Pericardium (tissue), 1 donor: ENCODE results near the gene ABHD15.

DNA sequence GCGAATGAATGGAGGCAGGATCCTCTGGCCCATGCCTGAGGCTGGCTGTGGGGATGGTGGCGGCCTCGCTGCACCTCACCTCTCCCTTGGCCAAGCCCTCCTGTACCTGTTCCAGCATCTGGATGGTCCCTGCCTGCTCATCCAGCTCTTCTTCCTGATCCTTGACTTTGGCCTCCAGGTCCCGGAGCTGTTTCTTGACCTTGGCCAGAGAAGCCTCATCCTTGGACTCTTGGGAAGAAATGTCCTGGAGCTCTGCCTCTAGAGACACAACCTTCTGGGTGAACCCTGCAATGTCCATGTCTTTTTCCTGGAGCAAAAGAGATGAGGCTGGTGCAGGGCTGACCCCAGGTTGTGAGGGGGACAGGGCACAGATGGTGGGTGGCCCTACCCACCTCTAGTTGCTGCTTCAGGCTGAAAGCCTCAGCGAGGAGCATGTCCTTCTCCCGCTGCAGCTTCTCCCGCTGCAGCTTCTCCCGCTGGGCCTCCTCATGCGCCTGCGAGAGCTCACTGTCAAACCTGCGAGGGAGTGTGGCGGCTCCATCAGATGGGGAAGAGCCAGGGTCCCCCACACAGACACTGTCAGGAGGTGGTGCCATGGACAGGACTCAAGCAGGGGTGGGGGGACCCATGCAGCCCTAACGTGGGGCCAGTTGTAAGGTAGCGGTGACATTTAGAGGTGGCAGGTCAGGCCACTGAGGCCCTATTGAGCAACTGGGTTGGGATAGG lies 51.8 kb downstream of the PIPOX start:
- RRBS, result no CpG with 5 or more reads among the region's 14 CpGs

GRCh38 chr17:29108624-29109150 lies 65.7 kb downstream of the PIPOX start:
- RRBS, result no CpG with 5 or more reads among the region's 9 CpGs

DNA sequence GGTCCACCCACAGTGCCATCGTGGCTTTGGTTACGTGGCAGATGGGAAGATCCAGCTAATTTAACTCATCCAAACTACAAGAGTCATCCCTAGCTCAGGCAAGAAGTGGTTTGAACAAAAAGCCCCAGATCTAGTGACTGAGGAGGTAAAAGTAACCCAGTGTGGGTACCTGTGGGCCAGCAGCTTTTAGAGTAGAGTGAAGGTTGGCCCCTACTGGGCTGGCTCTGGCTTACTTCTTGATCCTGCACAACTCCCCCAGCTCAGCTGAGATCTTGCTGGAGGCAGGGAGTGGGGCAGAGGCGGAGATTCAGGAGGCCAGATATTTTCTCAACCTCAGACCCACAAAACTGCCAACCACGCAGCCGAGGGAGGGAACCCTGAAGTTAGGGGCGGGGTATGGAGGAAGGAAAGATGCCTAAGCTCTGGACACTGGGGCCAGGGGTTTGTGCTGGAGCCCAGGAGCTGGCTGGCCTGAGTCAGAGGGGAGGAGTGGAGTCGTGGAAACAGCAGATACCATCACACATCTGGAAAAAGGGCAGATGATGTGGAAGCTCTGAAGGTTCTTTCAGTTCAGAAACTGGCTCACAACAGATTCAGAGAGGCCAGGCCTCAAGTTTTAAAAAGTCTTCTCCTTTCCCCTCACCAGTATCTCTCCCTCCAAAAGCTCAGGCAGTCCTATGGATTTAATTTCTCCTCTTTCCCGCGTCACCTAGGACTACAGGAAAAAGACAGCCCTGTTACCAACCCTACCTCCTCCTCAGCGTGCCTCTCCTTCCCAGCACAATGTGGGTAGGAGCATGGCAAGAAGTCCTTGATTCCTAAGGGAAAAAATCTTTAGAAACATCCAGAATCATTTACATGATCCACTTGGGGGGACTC lies 48.2 kb downstream of the MYO18A start:
- RRBS, result no CpG with 5 or more reads among the region's 10 CpGs

- RRBS, result 19% methylated on average over 2 of the region's 14 CpGs
These were observed 41.0 kb downstream of the MYO18A start for GRCh38 chr17:29139013-29139776.

GRCh38 chr17:29151281-29151873 lies 28.8 kb downstream of the MYO18A start:
- RRBS, result no CpG with 5 or more reads among the region's 4 CpGs

DNA sequence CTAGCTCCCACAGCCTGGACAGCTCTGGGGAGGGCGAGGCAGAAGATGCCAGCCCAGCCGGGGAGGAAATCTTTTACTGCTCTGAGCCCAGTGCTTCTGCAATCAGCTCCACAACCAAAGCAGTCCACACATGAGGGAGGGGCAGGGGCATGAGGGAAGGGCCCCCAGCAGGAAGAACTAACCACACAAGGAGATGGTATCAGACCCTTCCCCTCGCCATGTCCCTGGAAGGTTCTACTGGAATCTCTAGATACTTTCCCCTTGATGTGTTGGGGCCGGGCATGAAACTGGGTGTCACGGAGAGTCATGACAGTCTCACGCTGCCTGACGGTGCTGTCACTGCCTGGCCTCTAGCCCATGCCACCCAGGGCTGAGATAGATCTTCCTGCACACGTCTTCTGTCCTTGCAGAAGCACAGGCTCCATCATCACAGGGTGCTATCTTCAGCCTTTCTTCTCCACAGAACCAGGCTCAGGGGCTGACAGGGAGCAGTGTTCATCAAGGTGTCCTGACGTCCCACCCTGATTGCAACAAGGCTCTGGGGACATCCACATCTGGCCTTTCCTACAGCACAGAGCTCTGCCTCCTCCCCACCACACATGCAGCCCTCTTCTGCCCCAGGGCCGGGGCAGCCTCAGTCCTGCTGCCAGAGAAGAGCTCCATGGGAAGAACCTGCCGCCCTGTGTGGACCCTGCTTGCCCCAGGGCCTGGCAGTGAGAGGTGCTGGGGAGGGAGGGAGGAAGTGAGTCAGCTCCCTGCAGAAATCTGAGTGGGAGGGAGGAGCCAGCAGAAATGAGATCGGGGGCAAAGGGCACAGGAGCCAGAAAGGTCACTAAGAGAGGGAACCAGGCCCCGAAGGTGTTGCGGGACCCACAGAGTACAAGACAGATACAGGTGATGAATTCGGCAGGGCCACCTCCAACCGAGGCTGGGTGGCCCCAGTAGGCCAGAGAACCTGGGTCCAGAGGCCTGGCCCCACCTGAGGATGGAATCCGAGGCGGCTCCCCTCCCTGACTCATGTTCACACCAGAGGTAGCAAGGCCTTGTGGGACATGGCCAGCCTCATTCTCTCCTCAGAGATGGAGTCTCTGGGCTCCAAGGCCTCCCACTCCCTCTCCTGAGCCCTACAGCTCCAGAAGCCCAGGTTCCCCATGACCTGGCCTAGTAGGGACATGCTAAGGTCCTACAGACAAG lies 25.1 kb downstream of the MYO18A start:
- RRBS, result no CpG with 5 or more reads among the region's 18 CpGs

DNA sequence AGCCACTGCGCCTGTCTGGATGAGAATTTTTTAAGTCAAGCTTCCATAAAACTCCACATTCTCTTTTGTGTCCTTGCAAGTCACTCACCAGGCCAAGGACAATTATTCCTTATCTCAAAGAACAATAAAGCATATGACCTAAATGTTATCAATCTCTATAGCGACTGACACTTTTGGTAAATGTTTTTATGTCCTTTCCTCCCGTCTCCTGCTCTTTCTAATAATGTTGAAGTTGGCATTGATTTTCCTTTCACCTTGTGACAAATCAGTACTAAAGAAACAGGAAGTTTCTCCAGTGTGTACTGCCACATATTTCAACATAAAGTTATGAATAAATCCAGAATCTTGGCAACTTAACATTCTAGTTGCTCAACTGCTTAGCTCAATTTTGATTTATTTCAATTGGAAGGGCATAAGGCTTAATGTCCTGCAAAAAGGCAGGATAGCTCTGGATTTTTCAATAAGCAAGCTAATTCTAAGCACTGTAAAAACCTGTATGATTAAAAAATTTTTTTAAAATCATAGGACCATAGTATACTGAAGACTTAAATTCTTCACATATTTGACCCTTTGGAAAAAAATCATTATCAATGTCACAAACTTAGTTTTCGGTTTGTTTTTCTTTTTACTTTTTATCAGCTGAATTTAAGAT lies 8.6 kb downstream of the CRYBA1 start:
- RRBS, result no CpG with 5 or more reads among the region's 4 CpGs

- RRBS, result 2% methylated on average over 48 of the region's 105 CpGs
These were observed 1.4 kb downstream of the NUFIP2 start for GRCh38 chr17:29292086-29293319.

DNA sequence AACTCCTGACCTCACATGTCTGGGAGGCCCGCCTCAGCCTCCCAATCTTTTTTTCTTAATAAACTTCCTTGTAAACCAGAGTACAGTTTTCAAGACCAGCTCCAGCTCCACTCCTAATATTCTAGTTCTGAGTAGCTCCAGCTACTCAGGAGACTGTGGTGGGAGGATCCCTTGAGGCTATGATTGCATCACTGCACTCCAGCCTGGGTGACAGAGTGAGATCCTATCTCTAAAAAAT lies 42.5 kb upstream of the TAOK1 start:
- RRBS, result no CpG with 5 or more reads among the region's 1 CpG

- RRBS, result no CpG with 5 or more reads among the region's 7 CpGs
These were observed 1.2 kb downstream of the TAOK1 start for GRCh38 chr17:29391442-29391723.

DNA sequence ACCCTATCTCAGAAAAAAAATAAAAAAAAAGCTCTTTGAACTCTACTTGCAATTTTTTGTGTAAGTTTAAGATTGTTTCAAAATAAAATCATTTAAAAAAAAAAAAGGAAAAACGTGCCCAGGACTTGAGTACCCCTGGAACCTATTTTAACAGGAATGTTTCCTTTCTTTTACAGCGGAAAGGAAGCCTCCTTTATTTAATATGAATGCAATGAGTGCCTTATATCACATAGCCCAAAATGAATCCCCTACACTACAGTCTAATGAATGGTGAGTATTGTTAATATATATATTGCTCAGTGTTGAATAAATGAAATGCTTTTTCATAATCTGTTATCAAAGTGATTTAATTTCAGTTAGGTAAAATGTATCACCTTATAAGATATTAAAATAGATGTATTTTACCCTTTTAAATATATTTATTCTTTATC lies 77.3 kb downstream of the ABHD15 start:
- RRBS, result no CpG with 5 or more reads among the region's 2 CpGs

GRCh38 chr17:29502475-29502941 lies 64.3 kb downstream of the ABHD15 start:
- RRBS, result no CpG with 5 or more reads among the region's 8 CpGs

DNA sequence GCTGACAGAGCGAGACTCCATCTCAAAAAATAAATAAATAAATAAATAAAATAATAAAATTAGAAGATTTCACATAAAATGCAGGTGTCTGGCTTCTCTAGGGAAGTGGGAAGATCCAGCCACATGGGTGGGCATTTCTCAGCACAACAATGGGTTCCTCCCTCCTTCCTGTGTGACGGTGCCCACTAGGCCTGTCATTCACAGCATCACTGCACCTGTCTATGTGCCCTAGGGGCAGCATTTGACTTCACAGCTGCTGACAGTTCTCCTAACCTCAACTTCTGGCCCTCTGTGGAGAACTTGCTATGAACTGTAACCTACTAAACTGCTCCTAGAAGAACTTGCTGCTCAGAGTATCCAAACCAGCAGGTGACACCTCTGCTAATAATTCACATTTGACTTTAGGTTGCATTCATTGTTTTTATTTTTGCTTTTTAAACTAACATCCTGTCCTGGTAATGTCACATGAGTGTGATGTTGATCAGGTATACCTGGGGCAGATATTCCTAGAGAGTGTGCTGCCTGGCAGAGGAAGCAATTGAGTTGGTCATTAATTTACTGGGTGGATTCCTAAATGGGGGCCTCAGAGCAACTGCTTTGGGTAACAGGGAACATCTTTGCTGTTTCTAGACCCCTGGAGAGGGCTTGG lies 2.9 kb downstream of the ABHD15 start:
- RRBS, result no CpG with 5 or more reads among the region's 2 CpGs

DNA sequence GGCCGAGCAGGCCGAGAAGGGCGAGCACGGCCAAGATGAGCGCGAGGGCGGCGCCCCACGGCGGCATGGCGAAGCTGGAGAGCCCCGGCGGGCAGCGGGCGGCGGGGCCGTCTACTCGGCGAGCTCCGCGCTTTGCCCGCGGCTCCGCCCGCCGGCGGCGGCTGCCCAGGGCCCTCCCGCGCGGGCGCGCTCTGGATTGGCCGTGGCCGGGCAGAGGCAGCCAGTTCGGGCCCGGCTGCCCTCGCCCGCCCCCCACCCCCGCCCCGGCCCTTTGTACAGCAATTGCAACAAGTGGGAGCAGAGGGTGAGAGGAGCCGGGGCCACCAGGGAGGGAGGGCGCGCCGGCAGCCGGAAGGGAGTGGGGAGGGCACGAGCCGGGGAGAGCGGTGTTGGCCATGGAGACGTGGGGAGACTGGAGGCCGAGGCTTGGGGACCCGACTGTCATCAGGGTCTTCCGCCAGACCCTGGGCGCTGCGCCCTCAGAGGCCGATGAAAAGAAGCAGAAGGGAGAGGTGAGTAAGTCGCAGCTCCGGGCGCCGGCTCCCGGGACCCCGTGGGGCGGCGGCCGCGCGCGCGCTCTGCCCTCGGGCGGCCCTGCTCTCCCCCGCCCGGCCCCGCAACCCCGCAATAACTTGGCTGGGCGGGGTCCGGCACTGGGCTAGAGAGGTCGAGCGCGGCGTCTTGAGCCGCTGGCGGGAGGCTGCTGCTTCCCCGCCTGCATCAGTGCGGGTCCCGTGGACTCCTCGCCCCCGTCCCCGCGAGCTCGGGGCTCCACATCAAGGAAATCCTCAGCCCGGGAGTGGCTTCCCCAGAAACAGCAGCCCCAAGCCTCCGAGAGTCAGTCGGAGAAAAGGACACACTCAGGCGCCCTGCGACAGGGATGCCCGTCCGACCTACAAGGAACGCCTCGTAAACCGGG lies at the start of gene ABHD15:
ABHD15 (minus strand) TSS at position 138 of the 919 bp plus-strand sequence.
- RRBS, result 1% methylated on average over 49 of the region's 101 CpGs

GRCh38 chr17:29590194-29590932 lies 915 bp upstream of the GIT1 start:
- RRBS, result no CpG with 5 or more reads among the region's 27 CpGs

DNA sequence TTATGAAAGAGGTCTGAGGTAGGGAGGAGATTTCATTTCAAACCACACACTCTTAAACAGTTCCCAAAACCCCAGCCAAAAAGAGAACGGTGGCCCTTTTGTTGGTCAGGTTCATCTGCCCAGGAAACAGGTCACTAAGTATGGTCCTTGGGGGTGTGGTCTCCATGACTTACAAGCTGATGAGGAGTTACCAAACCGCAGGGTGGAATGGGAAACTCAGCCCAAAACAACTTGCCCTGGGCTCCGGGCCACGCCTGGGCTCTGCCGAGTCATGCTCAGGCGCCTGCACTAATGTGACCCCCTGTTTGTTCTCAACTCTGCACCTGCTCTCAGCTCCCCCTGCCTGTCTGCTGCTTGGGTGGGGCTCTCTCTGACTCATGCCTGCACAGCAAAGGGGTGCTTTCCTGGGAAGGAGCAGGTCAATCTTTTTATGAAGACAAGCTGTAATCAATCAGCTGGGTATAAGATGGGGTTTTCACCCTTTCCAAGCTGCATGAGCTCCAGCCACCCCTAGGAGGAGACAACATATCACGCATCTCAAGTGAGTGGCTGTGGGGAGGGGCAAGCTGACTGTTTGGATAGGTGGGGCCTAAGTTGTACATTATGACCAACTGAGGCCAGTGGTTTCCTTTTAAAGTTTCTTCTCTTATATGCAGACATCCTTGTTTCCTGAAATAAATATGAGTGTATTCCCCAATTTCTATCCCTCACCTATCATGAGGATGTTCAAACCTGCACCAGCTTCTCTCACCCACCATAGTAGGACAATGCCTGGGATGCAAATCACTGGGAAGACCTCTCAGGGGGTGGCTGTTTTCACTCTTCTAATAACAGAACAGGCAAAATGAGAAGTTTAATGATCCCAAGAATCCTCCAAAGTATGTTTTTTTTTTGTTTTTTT lies 16.7 kb upstream of the CORO6 start:
- RRBS, result no CpG with 5 or more reads among the region's 7 CpGs

- RRBS, result no CpG with 5 or more reads among the region's 2 CpGs
These were observed 135.8 kb upstream of the CORO6 start for GRCh38 chr17:29758339-29759178.

DNA sequence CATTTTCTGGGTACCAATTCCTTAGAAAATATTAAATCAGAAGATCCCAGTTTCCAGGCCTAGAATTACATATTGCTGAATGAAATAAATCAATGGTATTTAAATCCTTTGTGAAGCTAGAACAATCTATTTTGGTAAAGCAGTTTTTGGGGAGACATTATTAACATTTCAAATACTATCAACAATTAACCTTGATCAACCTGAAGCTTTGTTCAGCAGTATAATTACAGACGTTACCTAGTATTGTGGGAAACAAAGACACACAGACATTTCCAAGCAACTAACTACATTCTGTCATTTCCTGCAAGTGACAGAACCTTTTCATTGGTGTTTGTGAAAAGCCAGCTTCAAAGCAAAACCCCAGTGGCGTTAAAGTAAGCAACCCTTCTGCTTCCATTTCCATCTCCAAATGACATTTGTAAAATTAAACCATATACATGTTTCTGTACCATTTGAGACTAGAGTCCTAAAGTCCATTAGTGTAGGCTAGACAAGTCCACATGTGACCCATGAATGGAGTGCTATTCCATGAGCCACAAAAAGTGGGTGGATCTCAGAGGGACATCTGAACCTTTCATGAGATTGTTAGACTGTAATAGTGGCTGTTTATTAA lies 101.4 kb downstream of the SSH2 start:
- RRBS, result no CpG with 5 or more reads among the region's 2 CpGs

DNA sequence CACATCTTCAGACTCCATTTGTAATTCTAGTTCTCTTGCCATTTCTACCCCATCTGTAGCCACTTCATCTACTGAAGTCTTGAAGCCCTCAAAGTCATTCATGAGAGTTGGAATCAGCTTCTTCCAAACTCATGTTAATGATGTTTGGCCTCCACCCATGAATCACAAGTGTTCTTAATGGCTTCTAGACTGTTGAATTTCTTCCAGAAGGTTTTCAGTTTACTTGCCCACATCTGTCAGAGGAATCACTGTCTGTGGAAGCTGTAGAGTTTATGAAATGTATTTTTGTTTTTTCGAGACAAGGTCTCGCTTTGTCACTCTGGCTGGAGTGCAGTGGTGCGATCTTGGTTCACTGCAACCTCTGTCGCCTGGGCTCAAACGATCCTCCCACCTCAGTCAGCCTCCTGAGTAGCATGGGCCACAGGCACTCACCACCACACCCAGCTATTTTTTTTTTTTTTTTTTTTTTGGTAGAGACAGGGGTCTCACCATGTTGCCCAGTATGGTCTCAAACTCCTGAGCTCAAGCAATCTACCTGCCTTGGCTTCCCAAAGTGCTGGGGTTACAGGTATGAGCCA lies 16.1 kb downstream of the NSRP1 start:
- RRBS, result no CpG with 5 or more reads among the region's 5 CpGs

DNA sequence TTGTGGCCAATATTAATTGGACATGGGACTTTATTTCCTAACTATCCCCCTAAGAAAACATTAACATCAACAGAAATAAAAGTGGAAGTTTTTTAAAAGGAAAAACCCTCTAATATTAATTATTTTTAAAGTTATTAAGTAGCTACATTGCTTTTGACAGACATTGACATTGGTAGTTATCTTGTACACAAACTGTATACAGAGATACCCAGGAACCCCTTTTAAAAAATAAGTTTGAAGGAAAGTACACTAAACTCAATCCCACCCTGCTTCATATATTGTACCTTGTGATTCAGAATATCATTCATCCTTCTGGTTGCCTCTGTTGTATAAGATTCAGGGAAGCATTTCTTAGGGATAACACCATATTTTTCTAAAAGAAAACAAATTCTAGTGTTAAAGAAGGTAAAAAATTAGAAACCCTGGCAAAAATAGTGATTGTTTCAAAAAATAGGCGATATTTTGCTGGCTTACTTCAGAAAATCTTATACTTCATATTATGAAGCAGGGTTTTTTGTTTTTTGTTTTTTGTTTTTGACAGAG lies 5.1 kb downstream of the BLMH start:
- RRBS, result no CpG with 5 or more reads among the region's 1 CpG